Mammary epithelial cell (primary cell): ENCODE measurements around a stretch of chr7.

GRCh38 chr7:135630121-135630660, 32.1 kb upstream of the STMP1 start:
- CAGE, long polyA plus RNA, result no peak
- RRBS, result no CpG with 5 or more reads among the region's 1 CpG

DNA sequence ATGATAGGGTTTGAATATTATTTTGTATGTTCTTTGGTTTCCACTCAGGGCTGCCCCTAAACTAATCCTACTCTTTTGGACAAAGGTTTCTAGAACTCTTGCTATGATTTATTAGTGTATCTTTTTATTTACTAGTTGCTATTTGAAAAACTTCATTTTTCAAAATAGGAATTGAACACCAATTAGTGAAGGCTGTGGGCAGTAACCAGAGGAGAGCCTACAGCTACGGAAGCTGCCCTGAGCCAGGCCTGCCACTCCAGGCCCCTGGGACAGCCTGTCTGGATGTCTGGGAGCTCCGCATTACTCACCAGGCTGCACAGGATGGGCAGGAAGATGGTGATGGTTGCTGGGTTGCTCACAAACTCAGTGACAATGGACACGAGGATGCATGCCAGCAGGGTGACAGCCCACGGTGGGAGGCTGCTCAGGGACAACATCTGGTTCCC, 22.9 kb downstream of the STMP1 start:
- CAGE, long polyA plus RNA, result no peak
- RRBS, result no CpG with 5 or more reads among the region's 4 CpGs

DNA sequence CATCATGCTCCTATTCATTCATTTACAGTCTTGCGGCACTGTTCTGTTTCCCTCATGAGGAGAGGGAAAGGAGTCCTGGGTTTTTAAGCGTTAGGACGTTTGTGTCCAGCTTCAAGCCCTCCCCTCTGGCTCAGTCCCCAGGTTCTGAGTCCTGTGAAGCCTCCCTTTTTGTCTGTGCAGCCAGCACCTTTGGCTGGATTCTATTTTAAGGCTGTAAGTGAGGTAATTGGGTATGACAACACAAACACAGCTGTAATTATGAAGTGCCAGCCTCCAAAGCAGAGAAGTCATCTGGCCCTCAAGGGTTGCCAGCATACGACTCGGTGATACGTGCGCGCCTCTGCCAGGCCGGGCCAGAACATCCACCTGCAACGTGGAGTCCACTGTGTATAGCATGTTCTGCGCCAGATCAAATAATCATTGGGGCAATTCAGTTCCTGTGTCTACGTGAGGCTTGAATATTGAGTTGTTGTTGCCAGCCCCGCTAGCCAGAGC, 6.7 kb upstream of the FAM180A start:
- CAGE, long polyA plus RNA, result no peak
- RRBS, result no CpG with 5 or more reads among the region's 13 CpGs

GRCh38 chr7:135939278-135939912, 37.8 kb downstream of the MTPN start:
- CAGE, long polyA plus RNA, result no peak
- RRBS, result no CpG with 5 or more reads among the region's 8 CpGs

- CAGE, long polyA plus RNA, result no peak
- RRBS, result no CpG with 5 or more reads among the region's 1 CpG
These were observed 69.0 kb upstream of the MTPN start for GRCh38 chr7:136046115-136046602.

- CAGE, long polyA plus RNA, result no peak
- RRBS, result no CpG with 5 or more reads among the region's 1 CpG
These were observed 3.8 kb upstream of the PTN start for GRCh38 chr7:137347312-137347830.

DNA sequence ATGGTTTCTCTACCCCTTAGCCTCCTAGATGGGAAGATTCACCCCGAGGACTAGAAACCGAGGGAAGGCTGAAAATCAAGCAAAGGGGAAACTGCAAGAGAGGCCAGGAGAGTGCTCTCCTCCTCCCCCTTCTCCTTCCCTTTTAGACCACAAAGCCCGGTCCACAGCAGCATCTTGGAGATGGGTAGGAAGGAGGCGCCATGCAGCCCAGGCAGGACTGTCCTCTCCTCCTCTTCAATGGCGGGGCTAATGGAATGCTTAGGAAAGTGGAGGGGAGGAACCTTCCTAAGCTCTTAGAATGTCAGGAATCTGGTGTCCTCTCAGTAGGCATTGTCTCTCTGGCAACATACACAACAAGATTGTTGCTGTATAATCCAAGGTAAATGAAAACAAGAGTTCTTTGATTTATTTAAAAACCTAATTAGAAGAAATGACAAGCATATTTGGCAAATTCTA, 185.2 kb downstream of the DGKI start:
- CAGE, long polyA plus RNA, result no peak
- RRBS, result no CpG with 5 or more reads among the region's 5 CpGs

DNA sequence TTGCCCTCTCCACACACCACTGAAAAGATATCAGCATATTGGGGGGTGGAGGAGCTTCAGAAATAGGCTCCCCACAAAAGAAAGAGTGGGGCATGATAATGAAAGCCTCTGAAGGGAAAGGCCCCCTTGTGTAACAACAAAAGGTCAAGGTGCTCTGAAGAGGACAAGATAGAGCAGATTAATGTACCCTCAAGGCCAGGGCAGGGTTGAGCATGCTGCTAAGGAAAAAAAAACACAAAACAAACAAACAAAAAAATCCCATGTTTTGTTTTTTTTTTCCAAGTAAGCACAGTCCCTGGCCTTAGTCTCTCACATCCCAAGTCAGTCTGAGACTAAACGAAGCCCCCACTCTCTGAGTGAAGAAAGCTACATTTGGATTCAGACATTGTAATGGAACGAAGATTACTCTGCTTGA, 27.3 kb upstream of the DGKI start:
- CAGE, long polyA plus RNA, result no peak
- RRBS, result no CpG with 5 or more reads among the region's 2 CpGs

DNA sequence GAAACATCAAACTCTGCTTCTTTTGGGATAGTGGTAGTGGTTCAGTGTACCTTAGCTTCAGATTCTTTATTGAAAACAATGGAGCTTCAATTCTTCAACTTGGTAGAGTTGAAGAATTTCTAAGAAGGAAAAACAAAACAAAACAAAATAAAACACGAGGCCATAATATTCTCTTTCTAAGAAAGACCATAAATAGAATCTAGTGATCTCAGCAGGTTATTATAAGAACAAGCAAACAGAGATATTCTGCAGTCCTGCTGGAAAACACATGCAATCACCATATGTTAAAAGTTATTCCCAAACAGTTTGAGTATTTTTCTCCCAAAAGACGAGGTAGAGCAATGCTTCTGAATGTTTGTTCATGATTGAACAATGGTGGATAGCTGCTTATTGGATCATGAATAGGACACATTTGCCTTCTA, 59.4 kb downstream of the CREB3L2 start:
- CAGE, long polyA plus RNA, result no peak
- RRBS, result no CpG with 5 or more reads among the region's 2 CpGs

GRCh38 chr7:137961655-137962574, 40.0 kb downstream of the CREB3L2 start:
- CAGE, long polyA plus RNA, result no peak
- RRBS, result no CpG with 5 or more reads among the region's 11 CpGs

DNA sequence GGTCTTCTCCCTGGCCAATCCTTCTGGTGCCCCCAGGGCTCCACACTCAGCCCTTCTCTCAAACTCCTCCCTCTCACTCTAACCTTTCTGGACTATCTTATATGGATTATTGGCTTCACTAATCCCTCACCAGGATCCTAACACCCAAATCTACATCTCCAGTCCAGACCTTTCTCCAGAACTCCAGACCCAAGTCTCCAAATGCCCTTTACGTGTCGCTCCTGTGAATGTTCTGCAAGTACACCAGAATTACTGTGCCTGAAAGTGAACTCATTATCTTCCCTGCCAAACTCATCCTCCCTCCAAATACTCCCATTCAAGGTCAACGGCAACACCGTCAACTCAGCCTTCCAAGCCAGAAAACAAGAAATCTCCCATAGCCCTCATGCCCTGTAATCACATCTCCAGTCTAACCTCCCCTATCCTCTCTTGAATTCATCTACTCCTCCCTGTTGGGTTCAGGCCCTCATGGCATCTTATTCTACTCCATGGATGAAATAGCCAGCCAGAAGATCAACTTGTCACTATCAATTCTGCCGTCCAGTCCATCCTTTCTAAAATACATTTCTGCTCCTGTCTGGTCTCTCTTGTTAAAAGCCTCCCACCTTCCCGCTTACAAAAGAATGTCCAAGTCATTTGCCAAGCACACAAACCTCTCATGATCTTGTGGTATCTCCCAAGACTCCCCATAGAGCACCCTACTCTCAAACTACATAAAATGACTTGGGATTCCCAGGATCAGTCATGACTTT, 12.2 kb downstream of the CREB3L2 start:
- CAGE, long polyA plus RNA, result no peak
- RRBS, result no CpG with 5 or more reads among the region's 6 CpGs

DNA sequence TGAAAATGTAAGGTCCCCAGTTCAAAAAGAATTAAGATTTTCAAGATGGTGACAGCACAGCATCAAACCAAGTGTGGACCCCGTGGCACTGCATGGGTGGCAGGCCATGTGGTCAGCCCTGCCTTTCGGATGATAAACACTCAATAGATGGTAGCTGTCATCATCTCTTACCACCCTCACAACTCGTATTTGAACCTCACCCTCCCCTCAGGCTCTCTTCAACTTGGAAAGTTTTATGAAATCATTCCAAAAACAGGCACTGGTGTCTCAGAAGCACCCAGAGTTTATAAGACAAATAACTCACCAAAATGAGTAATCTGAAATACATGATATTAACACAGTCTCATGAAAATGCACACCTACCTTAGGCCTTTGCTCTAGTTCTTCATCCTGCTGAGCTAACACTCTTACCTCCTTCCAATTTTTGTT, 3.1 kb downstream of the CREB3L2 start:
- CAGE, long polyA plus RNA, result no peak
- RRBS, result no CpG with 5 or more reads among the region's 3 CpGs

- CAGE, long polyA plus RNA, result no peak
- RRBS, result 0% methylated on average over 5 of the region's 22 CpGs
These were observed 420 bp upstream of the CREB3L2 start for GRCh38 chr7:138002221-138002791.

DNA sequence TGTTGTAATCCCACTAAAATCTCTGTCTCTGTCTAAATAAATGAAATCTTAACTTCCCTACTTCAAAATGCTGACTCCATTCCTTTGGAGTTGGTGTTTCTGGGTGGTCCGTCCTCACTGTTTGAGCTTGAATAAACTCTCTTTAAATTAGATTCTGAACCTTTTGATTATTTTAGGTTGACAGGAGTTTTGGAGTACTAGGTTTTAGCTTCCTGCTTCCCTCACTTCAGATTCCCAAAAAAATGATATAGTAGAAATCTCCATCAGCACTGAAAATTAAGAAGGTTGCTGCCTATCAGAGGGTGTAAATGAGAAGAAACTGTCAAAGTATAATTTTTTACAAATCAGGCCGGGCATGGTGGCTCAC, 49.7 kb downstream of the AKR1D1 start:
- CAGE, long polyA plus RNA, result no peak
- RRBS, result no CpG with 5 or more reads among the region's 2 CpGs

DNA sequence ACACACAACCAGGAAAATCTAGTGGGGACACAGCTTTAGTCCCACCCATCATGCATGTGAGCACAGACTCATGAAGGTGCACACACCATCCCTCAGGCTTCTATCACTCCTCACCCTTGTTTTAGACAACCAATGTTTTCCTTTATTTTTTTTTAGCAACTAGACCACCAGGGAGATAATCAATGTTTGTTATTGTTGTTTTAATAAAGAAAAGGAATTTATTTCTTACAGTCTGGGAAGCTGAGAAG, 151.1 kb upstream of the TRIM24 start:
- CAGE, long polyA plus RNA, result no peak

- CAGE, long polyA plus RNA, result no peak
- RRBS, result no CpG with 5 or more reads among the region's 9 CpGs
These were observed 1.6 kb upstream of the TRIM24 start for GRCh38 chr7:138458390-138458944.

GRCh38 chr7:138833847-138834667, 36.1 kb upstream of the ATP6V0A4 start:
- CAGE, long polyA plus RNA, result no peak
- RRBS, result no CpG with 5 or more reads among the region's 17 CpGs

- CAGE, long polyA plus RNA, result no peak
- RRBS, result no CpG with 5 or more reads among the region's 25 CpGs
These were observed 63.9 kb downstream of the KIAA1549 start for GRCh38 chr7:138917069-138917815.

- CAGE, long polyA plus RNA, result no peak
- RRBS, result no CpG with 5 or more reads among the region's 6 CpGs
These were observed 5.9 kb upstream of the ZC3HAV1L start for GRCh38 chr7:139041617-139042296.

DNA sequence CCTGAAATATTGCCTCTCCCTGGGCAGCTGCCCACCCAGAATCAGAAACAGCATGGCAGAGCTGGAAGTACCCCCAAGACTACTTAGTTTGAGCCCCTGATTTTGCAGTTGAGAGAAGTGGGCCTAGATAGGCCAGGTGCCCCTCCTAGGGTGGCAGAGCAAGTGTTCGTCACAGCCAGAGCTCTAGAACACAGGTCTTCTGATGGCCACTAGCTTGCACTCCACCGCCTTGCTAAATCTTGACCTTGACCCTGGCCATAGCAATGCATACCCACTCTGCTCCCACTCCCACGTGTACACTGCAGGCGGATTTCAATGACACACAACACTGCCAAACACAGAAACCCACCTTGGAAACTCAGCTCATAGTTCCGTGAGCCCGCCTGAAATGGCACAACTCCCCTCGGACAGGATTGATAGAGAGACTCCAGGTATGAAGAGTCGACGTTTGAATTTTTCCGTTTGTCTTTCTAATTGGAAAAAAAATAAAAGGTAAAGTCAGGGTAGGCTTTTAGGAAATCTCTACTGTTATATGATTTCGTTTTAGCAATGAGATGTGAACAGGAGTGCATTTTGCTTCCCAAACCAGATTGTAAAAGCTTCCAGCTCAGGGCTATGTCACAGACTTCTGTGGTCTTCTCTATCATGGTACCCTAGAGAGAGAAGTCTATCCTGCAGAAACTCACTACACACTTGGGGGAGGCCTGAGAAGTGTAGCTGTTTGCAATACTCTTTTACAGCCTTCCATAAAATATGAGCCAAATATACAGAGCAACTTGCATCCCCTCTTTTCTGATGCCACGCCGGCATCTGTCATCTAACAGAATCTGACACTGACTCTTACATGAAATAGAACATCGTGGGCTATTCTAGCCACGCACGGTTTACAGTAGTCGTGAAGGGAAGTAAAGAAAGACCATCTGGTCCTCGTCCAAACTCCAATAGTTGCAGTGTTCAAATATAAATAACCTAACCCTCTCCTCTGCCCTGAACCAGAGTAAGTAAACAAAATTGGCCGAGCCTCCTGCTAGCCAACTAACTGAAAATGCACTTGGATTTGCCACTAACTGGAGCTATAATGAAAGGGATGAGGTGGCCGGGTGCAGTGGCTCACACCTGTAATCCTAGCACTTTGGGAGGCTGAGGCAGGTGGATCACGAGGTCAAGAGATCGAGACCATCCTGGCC, 29.1 kb upstream of the ZC3HAV1L start:
- CAGE, long polyA plus RNA, result no peak
- RRBS, result no CpG with 5 or more reads among the region's 22 CpGs